ENCODE measurements around a stretch of chr4.

DNA sequence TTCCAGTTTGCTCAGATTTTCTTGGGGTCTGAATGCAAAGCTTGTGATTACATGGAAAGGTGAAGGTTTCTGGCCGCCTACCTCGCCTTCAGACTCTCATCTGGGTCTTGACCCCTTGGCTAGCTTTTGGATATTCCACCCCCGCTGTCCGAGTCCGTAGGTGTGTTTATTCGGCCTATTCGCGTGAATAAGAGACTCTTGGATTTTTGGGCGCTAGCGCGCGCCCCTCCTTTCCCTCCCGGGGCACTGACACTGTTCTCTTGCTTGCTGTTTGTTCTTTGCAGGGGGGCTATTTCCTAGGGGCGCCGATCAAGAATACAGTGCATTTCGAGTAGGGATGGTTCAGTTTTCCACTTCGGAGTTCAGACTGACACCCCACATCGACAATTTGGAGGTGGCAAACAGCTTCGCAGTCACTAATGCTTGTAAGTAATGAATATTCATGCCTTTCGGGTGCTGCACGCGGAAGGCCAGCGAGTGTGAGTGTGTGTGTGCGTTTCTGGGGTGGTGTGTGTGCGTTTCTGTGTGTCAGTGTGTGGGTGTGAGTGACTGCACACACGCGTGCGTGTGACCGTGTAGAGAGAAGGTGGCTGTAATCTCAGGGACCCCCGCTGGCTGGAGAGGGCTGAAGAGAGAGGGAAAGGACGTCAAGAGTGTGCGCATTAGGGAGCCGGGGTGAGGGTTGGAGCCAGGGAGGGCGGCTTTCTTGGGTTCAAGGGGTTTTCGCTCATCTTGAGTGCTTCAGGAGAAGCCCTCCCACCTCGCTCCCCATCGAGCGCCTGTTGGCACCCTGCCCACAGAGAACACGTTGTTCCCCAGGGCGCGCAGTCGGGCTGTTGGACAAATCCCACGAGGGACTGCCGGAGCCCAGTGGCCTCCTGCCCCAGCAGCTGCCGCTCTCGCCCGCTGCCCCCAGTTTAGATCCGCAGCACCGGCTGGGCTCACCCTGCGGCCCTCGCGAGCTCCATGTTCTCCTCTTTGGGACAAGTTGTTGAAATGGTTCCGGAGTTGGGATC is 1.2 kb downstream of the GRIA2 start:
- PRO-cap: no peak

GRCh38 chr4:157992057-157992695 is 180.6 kb downstream of the GASK1B start:
- PRO-cap: unidirectional peak, plus-strand start at chr4:157992312

DNA sequence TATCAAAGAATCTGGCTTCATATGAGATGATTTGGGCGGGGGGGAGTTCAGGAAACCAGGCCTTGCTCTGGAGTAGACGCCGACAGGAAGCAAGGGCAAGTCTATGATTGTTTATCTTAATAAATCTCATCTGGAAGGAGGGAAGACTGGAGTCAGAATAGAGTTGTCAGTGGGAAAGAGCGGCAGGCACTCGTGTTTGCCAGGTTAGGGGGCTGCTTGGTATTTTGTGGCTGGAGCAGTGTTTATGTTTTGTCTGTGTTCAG is 176.8 kb downstream of the GASK1B start:
- PRO-cap: unidirectional peak, plus-strand start at position 155 of the sequence

GRCh38 chr4:158059270-158059855 is 113.5 kb downstream of the GASK1B start:
- PRO-cap: no peak

- PRO-cap: no peak
These were observed 51.6 kb downstream of the GASK1B start for GRCh38 chr4:158121195-158121734.

DNA sequence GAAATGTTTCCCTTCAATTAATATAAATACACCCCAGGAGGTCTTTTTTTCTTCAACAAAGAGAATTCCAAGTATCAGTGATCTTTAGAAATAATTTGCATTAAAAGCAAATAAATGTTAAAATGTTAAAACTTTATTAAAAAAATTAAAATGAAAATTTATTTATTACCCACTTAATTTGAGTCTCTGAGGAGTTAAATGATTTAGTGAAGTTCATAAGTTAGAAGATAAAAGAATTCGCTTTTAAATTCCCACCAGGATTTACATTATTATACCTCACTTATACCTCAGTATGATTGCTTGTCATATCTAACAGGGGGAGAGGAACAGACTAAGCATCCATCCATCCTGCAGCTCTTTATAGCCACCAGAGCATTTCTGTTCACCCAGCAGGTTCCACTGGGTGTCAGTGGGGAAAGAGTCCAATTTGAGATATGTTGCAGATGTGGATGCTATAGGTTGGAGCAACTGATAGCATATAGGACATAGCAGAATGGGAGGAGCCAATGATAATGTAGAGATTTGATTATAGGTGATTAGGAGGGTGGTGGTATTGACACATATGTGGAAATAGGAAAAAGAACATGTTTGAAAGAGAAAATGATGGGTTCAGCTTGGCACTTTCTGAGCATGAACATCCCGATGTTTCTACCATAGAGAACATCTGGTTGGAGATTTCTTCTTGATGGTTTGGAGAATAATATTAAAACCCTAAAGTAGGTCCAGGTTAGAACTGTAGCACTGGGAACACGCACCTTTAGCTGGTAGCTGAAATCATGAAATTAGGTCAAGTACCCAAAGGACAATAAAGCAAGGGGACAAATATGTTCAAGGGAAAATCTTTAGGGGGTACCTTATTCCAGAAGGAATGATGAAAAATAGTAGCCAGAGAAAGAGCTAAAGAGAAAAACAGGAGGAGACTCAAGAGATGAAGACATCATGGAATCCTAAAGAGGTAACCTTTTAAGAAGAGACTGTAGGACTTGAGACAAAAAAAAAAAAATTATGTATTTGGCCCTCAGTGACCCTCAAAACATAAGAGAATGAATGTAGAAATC is 5.9 kb downstream of the TMEM144 start:
- PRO-cap: no peak

DNA sequence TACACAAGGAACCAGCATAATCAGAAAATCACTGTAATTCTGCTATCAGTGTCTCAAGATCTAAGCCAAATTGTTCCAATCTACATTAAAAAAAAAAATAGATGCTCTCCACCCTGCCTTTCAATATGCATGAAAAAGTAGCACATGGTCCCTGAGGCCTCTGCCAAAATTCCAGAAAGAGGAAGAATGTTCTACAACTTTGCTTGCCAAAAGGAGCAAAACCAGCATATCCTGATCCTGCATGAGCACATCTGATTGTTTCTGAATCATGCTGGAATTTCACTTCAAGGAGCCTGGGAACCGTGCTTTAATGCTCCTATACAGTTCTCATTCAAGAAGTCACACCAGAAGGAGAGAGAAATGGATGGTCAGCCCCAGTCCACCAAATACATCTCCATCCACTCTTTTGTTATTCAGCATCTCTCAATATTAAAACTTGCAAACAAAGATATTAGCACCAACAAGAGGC is 92.2 kb downstream of the TMEM144 start:
- PRO-cap: no peak

- PRO-cap: no peak
These were observed 9.4 kb downstream of the RAPGEF2 start for GRCh38 chr4:159112160-159112878.

DNA sequence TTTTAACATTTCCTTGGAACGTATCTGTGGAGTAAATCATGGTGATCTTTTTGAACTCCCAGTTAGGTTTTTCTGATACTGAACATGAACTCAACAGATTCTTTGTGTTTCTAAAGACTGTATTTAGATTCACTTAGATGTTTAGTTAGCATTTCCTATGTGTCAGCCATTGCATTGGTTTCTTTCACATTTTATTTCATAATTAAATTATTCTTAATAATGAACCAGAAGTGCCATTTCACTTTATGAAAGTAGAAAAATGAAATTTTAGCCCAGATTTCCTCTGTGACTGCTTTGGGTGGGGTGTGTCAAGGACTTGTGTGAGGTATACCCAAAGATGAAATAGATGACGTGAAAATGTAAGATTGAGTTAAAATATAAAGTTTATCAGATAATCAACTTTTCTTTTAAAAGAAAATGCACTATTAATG is 160.0 kb downstream of the RAPGEF2 start:
- PRO-cap: no peak

GRCh38 chr4:159278432-159278932 is 175.6 kb downstream of the RAPGEF2 start:
- PRO-cap: no peak

DNA sequence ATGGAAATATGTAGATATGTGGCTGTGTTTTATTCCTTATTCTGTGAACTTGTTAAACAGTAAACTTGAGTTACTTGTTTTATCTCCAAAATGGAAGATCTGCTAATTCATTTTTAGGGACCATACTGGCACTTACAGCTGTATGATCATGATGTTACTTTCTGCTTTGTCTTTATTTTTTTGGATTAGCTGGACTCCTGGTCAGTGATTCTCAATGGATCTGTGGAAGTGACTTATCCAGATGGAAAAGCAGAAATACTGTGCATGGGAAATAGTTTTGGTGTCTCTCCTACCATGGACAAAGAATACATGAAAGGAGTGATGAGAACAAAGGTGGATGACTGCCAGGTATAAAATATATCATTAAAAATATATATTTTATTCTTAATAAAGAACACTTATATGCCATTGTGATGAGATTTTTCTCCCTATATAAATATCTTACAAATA is 220.4 kb downstream of the RAPGEF2 start:
- PRO-cap: no peak

- PRO-cap: no peak
These were observed 266.3 kb downstream of the RAPGEF2 start for GRCh38 chr4:159369270-159369528.

GRCh38 chr4:159382727-159383359 is 280.0 kb downstream of the RAPGEF2 start:
- PRO-cap: no peak

- PRO-cap: no peak
These were observed 437.1 kb downstream of the RAPGEF2 start for GRCh38 chr4:159539944-159540481.

GRCh38 chr4:163343074-163343468 is 621 bp upstream of the NPY5R start:
- PRO-cap: unidirectional peak, plus-strand start at chr4:163343357

- PRO-cap: no peak
These were observed 38.5 kb downstream of the NPY5R start for GRCh38 chr4:163382242-163382586.

DNA sequence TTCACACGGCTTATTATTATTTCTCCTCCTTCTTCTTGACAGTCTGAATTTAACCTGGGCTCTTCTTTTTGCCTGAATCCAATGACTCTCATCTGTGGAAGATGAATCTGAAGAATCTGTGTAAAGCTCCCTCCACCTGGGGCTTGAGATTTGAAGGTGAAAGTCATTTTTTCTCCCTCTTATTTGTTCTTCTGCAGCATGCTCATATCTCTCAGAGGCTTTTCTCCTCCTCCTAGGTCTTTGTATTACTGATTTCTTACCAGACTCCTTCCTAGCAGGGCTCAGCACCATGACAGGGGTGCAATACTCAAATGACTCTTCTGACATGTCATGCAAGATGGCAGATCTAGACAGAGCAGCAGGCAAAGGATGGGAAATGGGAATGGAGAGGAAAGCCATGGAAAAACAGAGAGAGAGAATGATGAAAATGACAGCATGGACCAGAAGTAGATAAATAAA is 118.2 kb downstream of the TMA16 start:
- PRO-cap: no peak

GRCh38 chr4:163666972-163667376 is 172.5 kb downstream of the TMA16 start:
- PRO-cap: no peak

DNA sequence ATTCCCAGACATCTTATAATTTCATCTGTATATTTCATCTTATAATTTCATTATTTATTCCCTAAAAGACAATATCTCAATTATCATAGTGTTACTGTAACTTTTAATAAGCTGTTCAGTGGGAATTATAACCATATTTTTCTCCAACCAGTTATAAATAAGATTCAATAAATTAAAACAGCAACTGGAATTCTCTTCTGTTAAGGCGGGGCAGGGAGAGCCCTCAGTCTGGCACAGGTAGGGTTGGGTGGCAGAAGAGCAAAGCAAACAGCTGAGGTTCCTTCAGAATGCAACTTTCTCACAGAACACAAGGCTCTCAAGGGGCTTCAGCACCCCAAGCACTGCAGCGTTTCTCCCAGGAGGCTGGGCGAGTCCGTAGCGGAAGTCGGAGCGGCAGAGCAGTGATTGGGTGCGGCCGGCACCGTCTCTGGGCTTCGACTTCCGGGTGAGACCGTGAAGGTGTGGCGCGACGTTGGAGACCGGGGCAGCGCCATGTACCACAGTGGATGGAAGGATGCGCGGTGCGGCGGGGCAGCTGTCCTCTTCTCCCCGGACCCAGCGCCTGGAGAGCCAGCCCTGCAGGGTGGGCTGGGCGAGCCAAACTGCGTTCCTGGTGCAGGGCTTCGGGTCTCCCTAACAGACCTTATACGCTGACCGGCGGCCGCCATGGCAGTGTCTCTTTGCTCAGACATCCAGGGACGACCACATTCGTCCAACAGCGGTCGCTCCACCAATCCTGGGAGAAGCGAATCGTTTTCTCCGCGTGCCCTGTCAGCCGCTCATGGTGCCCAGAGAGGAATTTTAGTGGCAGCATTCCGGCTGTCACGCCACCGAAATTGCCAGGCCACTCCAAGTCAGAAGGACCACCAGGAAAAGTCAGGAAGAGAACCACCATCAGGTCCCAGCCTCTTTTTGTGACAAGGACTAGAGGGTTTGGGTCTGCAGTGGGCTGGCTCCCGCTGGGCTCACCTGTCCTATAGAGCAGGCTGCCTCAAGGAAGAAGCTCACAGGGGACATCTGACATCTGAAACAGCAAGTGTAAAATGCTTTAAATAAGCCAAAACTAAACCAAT is 20.6 kb downstream of the TRIM61 start:
- PRO-cap: bidirectional peak, plus-strand start at position 464 of the sequence, minus-strand start at position 355 of the sequence

- PRO-cap: no peak
These were observed 949 bp upstream of the KLHL2 start for GRCh38 chr4:165206366-165206858.